ENCODE measurements around a stretch of chr15.

- PRO-cap: no peak
- RAMPAGE, long total RNA, 4 experiments: no peak in any of the 4 experiments
These were observed 2.1 kb upstream of the CHD2 start for GRCh38 chr15:92897964-92898433.

DNA sequence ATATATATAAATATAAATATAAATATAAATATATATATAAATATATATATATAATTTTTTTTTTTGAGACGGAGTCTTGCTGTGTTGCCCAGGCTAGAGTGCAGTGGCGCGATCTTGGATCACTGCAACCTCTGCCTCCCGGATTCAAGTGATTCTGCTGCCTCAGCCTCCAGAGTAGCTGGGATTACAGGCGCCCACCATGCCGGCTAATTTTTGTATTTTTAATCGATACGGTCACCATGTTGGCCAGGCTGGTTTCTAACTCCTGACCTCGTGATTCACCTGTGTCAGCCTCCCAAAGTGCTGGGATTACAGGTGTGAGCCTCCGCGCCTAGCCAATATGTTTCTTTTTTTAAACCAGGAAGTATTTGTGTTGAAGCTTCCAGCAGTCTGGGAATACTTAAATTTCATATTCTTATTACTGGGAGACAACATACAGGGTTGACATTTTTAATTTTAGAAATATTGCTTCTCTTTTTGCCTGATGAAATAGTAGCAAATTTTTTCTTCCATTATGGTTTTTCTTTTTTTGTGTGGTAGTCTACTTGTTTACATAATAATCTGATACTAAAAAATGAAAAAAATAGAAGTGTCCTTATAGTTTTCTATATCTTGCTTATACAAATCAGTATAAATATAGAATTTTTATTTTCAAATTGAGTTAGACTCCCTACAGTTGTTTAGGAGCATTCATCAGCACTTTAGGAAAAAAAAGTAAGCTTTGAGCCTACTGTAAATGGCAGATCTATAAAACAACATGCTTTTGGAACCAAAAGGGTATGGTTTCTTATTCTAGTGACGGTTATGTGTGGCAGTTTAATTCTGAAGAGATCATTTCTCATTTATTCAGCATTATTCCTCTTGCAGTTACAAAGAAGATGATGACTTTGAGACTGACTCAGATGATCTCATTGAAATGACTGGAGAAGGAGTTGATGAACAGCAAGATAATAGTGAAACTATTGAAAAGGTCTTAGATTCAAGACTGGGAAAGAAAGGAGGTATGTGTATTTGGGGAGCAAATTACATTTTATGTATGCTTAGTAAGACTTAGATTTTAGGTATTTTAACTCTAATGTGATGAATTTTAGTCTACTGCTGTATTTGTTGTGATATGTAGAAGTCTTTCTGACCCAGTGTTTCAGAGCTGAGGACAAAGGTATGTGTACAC lies 41.2 kb downstream of the CHD2 start:
- PRO-cap: no peak
- RAMPAGE, long total RNA, 4 experiments: no peak in any of the 4 experiments

GRCh38 chr15:92966799-92967503 lies 66.8 kb downstream of the CHD2 start:
- PRO-cap: no peak
- RAMPAGE, long total RNA, 4 experiments: no peak in any of the 4 experiments

- PRO-cap: no peak
- RAMPAGE, long total RNA, 4 experiments: no peak in any of the 4 experiments
These were observed 84.0 kb downstream of the CHD2 start for GRCh38 chr15:92984142-92984521.

GRCh38 chr15:93025960-93027289 lies 62.6 kb downstream of the RGMA start:
- PRO-cap: no peak
- RAMPAGE, long total RNA, 4 experiments: no peak in any of the 4 experiments

DNA sequence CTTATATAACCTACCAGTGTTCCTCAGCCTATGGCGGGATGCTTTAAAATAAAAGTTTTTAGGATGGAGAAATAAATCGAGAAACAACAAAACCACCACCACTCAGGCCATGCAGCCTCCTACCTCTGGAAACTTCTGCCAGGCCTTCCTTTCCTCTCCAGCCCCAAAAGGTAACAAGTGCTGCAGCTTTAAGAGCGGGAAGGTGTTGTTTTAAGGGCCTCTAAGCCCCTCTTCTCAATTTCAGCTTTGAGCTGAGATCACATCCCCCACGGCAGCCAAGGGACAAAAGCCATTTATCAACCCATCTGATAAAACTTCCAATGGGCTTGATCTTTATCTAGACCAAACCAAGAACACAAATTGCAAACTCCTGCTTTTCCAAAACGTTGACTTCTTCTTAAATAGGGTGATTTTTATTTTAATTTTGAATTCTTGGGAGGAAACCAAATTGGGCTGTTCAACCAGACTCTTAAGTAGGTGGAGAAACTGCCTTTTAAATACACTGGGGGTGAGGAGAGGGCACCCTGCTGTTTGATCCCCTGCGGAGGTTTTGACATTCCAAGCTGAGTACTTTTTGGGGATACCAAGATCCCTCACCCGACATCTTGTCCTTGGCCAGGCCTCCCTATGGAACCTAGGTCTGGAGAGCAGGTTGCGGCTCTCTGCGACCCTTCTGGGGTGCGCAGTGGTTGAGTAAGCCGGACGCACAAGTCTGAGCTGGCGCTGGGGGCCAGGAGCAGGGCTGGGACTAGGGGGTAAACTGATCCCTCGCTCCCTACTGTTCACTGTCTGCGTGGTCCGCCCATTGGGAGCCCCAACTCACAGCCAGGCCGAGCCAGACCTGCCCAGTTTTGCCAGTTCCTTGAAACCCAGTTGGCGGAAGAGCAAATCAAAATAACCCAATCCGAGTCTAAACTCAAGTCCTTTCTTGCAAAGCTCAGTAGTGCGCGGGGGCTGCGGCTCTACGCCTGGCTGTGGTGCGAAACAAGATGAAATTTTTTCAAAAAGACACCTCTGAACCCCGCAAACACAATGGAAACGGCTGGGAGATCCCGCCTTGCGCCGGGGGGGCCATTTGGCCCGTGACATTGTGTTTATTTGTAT lies 17.8 kb downstream of the RGMA start:
- PRO-cap: no peak
- RAMPAGE, long total RNA, 4 experiments: no peak in any of the 4 experiments

DNA sequence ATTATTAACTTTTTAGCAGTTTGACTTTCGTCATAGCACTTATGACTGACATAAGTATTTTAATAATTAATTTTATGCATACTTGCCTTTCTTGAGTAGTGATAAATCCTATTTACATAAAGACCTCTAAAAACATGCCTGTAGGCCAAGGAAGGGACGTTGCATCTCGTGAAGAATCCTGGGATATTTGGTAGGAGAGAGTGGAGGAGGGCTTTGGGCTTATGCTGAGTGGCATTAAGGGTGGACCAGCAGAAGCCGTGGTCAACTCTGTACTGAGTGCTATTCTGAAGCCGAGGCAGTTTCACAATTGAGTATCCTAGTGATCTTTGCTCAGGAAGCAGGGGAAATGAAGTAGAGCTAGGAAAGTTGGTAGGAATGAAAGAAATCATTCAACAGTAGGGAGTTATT lies 24.1 kb downstream of the MCTP2 start:
- PRO-cap: no peak
- RAMPAGE, long total RNA, 4 experiments: no peak in any of the 4 experiments

- PRO-cap: no peak
- RAMPAGE, long total RNA, 4 experiments: no peak in any of the 4 experiments
These were observed 26.9 kb downstream of the MCTP2 start for GRCh38 chr15:94258168-94258748.

DNA sequence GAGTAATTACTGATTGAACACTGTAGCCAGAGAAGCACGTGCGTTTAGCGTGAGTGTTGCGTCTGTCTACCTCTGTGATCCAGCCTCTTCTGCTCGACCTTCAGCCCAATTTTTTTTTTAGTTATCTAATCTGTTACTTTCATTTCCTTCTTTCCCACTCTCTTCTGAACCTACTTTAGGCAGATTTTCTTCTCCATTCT lies 40.9 kb downstream of the MCTP2 start:
- PRO-cap: no peak
- RAMPAGE, long total RNA, 4 experiments: no peak in any of the 4 experiments

- PRO-cap: no peak
- RAMPAGE, long total RNA, 4 experiments: no peak in any of the 4 experiments
These were observed 131.9 kb downstream of the MCTP2 start for GRCh38 chr15:94363045-94363796.

DNA sequence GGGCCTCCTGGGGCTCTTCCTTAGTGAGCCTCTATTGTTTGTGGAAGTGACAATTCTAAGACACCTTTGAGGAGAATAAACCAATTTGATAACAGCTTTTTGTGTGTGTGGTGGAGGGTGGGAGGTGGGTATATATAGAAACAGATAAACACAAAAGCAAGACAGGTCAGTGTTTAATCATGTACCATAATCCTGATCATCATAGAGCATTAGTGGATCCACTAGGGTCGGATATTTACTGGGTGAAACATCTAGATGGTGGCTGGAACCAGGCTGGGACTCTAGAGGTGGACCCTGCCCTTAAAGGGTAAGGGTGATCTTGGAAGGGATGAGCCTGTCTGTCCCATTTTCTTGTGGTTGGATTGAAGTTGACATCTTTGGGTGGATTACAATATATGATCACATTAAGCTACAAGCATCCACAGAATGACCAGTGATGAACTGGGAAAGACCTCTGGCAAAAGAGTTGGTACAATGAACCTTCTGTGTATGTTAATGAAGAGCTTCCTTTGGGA lies 336.6 kb downstream of the MCTP2 start:
- PRO-cap: no peak
- RAMPAGE, long total RNA, 4 experiments: no peak in any of the 4 experiments

DNA sequence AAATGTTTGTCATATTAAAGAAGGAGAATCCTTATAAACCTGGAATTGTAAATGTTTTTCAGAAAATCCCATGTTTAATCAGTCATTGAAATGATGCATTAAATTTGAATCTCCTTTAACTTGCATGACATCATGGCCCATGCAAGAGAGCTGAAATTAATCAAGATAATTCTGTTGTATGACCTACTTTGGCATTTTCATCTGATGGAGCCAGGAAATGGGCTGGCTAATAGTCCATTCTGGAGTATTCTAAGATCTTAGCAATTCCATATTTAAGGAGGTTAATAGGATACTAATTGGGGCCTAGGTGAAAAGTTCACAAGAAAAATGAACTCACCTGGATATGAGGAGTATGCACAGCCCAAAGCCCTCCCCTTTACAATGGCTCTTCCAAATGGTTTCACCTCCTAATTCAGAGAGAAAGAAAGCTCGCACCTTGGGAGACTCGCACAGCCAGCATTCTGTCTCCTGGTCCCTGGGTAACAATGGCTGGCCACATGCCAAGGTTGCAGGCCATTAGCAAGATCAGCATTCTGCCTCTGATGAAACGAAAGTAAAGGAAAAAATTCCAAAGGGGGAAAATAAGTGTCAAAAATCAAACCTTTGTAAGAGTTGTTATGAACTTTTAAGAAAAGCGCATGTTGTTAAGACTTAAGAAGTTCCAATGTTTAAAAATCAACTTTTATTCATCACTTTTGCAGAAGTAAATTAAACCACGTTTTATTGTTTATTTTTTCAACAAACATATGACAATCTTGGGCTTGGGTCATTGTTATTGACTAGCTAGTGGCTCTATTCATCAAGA lies 786.5 kb downstream of the MCTP2 start:
- PRO-cap: no peak
- RAMPAGE, long total RNA, 4 experiments: no peak in any of the 4 experiments

DNA sequence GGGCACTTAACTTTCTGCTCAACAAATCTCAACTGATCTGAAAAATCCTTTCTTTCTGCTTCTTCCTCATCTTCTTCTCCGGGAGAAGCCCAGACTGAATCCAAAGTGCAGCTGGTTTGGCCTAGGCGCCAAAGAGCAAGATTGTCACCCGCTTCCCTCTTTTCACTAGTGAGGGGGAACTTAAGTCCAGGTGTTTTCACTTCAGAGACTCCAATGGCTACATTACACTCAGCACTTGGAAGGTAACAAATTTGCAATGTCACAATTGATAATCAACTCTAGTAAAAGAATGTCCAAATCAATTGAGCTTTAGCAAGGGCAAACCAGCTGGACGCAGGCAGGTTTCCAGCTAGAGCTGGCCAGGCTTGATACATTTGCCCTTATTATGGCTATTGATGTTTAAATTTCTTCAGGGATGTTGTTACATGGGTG lies 844.2 kb downstream of the MCTP2 start:
- PRO-cap: no peak
- RAMPAGE, long total RNA, 4 experiments: no peak in any of the 4 experiments

DNA sequence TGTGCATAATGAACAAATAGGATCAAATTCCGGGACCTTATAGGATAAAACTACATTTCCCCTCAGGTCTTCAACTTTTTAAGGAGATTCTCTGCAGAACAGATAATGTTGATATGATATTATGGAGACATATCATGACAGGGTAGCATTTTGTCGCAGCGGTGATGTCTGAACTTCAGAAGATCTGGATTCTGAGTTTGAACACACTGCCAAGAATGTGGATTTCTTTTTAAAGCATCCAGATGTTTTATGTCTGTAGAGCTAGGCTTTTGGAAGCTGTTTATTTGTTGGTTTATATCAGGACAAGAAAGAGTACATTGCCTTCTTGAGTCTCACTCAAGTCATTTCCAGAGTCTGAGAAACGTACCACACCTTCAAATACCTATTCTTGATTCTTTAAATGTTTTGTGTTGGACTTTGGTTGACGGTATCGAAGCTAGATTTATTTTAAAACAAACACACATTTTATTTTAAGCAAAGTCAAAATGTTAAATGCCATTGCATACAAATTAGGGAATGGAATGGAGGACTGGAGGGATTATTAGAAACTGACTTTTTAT lies 1047.6 kb downstream of the MCTP2 start:
- PRO-cap: no peak
- RAMPAGE, long total RNA, 4 experiments: no peak in any of the 4 experiments

- PRO-cap: no peak
- RAMPAGE, long total RNA, 4 experiments: no peak in any of the 4 experiments
These were observed 1048.8 kb upstream of the NR2F2 start for GRCh38 chr15:95281660-95282127.

DNA sequence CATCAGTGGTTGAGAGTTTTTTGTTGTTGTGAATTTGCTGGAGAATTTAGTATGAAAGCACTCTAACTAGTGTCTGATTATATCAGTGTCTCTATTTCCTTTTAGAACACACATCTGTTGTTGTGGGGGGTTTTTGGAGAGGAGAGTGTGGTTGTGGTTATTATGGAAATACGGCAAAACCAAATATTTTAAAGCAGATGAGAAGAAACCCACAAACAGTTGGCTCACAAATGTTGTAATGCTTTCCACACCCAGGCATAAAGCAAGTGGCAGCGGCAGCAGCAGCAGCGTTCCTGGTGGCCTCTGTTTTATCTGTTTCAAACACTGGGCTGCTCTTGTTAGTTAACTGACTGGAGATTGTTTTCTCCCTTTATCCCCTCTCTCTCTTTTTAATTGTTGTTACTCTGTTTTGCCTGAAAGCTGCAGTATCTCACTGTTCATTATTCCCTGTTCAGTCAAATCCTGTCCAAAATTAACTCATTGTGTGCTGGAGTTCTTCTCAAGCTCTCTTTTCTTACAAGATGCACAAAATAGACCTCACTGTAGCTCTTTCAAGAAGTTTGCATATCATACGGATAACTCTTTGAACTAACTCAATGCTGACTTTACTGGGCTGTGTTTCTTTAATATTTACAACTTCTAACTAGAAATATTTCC lies 1045.5 kb upstream of the NR2F2 start:
- PRO-cap: no peak
- RAMPAGE, long total RNA, 4 experiments: no peak in any of the 4 experiments

DNA sequence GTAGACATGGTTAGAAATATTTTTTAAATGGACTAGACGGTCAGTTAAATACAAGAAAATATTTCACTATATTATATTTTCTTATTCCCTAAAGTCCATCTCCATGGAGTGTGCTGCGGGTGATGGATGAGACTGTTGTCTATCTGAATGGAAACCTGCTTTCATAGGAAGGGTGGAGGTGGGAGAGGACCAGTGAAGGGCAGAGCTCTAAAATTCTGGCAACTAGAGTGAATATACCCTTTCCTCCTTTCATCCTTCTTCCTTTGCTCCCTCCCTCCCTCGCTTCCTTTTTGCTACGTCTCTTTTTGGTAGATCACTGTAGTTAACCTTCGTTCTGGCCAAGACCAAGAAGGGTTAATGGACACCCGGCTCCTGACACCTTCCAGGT lies 9.9 kb upstream of the NR2F2 start:
- PRO-cap: no peak
- RAMPAGE, long total RNA, 4 experiments: no peak in any of the 4 experiments

- PRO-cap: no peak
- RAMPAGE, long total RNA, 4 experiments: start-site peak on the plus strand in 2 of 4 experiments, at chr15:96332270-96332509 at its widest, 9 to 16 reads per replicate
These were observed 1.5 kb downstream of the NR2F2 start for GRCh38 chr15:96331889-96332599.

DNA sequence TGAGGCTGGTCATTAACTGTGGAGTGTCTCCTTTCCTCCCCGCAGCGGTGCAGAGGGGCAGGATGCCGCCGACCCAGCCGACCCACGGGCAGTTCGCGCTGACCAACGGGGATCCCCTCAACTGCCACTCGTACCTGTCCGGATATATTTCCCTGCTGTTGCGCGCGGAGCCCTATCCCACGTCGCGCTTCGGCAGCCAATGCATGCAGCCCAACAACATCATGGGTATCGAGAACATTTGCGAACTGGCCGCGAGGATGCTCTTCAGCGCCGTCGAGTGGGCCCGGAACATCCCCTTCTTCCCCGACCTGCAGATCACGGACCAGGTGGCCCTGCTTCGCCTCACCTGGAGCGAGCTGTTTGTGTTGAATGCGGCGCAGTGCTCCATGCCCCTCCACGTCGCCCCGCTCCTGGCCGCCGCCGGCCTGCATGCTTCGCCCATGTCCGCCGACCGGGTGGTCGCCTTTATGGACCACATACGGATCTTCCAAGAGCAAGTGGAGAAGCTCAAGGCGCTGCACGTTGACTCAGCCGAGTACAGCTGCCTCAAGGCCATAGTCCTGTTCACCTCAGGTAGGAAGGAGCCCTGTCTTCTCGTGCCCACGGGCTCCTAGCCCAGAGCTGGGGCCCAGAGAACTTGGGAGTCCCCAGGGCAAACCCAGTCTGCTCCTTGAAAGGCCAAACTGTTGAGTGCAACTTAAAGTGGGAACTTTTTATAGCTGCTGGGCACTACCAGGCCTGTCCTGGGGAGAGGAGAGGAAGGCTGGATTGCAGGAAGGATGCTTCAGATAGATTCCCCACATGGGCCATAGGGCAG lies 3.7 kb downstream of the NR2F2 start:
- PRO-cap: no peak
- RAMPAGE, long total RNA, 4 experiments: start-site peak on the plus strand in 1 of 4 experiments, centred at position 499 of the sequence, 10 reads per replicate

DNA sequence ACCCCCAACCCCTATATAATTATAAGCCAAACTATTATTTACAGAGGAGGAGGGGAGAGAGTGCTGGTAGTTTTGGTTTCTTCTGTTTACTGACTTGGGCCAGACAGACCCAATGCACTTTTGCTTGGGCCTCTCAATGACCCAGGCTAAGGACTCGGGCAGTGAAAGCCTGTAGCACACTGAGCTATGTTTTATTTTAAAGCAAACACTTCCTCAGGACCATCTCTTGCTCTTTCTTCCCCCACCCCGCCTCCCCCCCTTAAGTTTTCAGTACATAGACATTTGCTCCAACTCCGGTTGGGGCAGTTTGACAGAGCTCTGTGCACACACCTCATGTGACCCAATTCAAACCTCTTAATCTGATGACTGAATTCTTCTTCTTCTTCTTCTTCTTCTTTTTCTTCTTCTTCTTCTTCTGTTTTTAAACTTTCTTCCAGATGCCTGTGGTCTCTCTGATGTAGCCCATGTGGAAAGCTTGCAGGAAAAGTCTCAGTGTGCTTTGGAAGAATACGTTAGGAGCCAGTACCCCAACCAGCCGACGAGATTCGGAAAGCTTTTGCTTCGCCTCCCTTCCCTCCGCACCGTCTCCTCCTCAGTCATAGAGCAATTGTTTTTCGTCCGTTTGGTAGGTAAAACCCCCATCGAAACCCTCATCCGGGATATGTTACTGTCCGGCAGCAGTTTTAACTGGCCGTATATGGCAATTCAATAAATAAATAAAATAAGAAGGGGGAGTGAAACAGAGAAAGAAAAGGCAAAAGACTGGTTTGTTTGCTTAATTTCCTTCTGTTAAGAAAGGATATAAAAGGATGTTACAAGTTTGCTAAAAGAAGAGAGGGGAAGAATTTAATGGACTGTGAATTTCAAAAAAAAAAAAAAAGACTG lies 6.7 kb downstream of the NR2F2 start:
- PRO-cap: no peak
- RAMPAGE, long total RNA, 4 experiments: start-site peak on the plus strand in 1 of 4 experiments, centred at position 733 of the sequence, 9 reads per replicate